Cytotoxic T cell (primary cell): ENCODE measurements around a stretch of chr1.

DNA sequence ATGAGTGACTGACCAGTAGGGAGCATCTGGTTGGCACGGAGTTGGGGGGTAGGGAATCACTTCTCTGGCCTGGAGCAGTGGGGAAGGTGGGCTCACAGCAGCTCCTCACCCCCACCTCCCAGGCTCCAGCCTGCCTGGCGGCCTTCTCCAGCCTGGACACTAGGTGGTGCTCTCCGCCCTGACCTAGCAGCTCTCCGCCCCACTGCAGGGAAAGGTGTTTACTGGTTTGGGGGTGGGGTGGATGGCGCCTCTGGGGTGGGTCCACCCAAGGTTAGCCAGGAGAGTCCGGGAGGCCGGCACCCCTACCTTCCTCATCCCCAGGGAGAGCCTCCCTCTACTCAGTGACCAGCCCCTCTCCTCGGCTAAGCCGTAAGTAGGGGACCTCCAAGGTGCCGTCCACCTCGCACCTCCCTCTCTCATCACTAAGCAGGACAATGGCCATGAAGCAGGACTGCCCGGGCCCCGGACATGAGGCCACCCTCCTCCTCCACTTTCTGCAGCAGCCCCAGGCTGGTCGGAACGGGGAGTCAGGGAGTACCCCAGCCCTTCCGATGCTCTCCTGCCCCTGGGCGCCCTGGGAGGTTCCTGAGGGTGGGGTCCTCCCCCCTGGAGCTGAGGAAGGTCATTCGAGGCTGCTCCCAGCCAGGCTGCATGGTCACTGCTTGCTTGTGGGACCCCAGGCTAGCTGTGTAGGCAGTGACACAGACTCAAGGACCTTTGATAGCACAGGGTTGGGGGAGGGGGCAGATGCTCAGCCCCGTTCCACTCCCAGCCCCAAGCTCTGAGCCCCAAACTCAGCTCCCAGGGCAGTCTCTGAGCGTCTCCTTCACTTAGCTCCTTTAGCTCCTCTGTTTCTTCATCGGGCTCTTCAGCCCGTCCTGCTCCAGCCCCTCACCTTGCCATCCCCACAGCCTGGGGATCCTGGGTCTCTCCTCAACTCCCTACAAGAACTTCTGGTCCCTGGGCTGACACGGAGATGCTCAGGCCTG, 101.3 kb upstream of the VAMP3 start:
- PRO-cap, 2 experiments, result no peak in any of the 2 experiments

DNA sequence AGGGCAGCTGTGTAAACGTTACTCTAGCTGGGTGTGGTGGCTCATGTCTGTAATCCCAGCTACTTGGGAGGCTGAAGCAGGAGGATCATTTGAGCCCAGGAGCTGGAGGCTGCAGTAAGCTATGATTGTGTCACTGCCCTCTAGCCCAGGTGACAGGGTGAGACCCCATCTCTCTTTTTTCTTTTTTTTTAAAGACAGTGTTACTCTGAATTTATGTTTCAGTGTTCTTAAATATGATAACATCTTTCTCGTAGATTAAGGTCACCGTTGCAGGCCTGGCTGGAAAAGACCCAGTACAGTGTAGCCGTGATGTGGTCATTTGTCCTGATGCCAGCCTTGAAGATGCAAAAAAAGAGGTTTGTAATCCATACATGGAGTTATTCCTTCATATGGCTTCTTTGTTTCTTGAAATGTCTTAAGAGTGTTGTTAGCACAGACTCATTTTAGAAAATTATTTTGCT, 3.6 kb downstream of the PARK7 start:
- PRO-cap, 2 experiments, result no peak in any of the 2 experiments

DNA sequence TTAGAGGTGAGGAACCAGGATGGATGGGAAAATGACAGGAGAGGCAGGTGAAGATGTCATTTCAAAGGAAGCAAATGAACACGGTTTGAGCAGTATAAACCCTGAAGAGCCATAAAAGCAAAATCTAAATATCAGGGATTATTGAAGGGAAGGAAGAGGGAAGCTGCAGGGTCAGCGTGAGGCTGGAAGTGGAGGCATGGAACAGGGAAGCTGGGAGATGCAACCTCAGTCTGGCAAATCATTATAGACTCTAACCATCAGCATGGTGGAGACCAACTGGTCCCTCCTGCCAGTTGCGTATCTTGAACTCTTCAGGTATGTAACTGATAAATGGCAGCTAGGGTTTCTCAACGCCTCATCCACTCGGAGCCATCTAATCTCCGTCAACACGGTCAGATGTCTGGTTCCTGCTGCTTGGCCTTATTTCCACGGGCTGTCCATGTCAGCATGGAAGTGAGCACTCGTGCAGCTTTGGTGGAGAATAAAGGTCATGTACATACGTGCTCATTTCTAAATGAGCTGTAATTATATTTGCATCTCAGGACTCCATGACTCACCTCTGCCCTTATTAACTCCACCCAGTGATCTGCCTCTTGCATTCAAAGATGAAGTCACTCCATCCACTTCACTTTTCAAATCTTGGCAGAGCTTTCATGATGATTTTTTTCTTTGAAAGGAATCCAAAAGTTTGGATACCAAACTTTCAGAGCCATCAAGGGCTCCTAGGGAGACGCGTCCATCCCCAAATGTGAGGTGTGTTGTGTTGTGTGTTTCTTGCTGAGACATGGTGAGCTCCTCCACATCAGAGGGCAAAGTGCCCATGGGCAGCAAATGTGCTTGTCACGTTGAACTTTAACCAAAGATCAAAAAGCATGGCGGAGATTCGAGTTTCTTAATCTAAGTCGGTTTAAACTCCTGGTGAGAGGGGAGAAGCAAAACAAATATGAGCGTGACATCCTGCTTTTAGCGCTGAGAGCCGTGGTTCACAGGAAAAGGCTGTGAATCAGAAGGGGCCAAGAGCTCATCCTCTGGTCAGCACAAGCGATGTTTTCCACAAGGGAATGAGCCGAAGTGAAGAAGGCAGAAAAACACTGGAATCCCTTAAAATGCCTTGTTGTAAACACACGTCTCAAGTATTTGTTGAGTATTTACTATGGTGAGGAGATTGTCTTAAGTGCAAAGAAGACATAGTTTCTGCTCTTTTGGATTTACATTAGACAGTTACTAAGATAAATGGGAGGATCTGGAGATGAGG, 68.5 kb upstream of the ERRFI1 start:
- PRO-cap, 2 experiments, result no peak in any of the 2 experiments

- PRO-cap, 2 experiments, result no peak in any of the 2 experiments
Observed at GRCh38 chr1:8247798-8248586, 69.9 kb upstream of the SLC45A1 start.

GRCh38 chr1:8349943-8350321, 32.0 kb downstream of the SLC45A1 start:
- PRO-cap, 2 experiments, result no peak in any of the 2 experiments

DNA sequence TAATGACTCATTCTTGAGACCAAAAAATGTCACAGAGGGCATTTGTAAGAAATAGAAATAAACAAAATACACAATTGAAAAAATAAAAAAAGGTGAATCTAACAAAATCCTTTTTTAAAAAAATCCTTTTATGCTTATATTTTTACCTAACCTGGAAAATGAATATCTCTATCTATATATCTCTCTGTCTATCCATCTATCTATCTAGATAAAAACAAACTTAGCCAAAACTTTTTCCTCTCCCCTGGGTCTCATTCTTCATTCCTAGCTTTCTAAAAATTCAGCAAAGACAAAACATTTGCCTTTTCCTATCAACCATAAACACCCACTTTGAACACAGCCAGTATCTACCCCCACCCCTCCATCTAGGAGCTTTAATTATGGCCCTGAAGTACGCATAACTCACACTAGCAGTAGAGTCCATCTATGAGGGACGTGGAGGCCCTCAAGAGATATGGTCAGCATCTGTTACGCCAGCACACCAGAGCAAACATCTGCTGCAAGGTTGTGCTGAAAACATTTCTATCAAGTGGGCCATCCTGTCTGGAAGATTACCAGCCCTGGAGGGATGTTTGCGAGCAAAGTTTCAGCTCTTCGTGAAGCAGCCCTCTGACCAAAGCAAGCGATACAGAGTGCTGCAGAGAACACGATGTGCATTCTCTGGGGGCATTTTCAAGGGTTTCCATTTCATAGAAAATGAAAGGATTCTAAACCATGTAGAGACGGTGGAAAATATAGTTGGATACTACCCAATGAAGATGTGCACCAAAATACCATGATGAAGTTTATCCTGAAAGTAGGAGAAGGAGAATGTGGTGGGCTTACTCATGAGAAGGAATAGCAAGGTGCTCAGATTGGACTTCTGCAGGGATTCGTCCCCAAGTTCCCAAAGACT, 74.6 kb downstream of the SLC45A1 start:
- PRO-cap, 2 experiments, result no peak in any of the 2 experiments

- PRO-cap, 2 experiments, result no peak in any of the 2 experiments
Observed at GRCh38 chr1:8438422-8438841, 120.5 kb downstream of the SLC45A1 start.

DNA sequence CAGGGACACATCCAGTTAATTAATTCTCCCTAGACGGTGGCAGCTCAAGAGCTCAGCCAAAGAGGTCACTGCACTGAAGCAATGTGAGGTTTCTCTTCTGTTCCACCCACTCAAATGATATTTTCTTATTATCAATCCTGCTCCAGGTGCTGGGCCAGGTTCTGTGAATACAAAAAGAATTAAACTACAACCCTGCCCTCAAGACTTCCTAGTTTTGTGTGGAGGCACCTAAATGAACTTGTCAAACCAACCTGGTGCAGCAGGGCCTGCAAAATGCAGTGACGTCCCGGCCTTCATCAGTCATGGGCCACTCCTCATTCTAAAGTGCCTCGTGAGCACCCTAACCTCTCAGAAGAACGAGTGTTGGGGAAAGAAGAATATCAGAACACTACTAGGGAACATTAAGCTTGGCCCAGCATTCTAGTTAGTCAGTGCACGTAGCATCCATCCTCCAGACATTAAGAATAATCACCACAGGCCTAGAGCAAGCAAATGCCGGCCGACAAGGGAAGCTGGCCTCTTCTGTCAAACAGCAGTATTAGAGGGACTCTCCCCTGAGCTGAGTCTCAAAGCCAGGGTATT, 137.8 kb downstream of the SLC45A1 start:
- PRO-cap, 2 experiments, result no peak in any of the 2 experiments

DNA sequence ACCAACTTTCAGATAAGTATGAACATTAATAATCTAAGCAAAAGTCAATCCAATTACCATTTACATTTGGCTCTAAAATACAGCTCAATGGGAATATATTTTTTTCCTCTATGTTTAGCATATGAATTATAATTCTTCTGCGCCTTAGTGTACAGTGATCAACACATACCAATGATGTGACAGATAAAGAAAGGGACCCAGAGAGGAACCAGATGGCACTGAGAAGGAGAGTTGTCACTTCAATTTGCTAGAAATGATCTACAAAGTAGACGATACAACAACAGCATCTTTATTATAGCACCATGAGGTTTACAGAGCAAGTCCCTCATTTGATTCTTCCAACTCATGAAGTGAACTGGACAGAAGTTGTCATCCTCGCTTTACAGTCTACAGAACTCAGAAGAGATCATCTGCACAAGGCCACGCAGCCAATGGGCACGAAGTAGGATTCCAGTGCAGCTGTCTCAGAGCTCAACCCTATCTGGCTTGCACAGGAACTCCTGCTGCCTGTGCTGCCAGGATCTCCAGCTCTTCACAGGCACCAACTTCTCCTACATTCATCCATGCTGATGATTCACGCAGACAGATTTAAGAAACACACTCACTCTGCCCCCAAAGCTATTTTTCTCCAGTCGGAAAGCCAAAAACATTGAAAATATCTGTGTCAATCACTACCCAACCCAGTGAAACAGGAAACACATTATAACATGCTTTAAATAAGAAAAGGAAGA, 157.2 kb downstream of the RERE start:
- PRO-cap, 2 experiments, result no peak in any of the 2 experiments

- PRO-cap, 2 experiments, result no peak in any of the 2 experiments
Observed at GRCh38 chr1:8663032-8663799, 154.2 kb downstream of the RERE start.

- PRO-cap, 2 experiments, result no peak in any of the 2 experiments
Observed at GRCh38 chr1:8825983-8826373, 8.5 kb upstream of the RERE start.

DNA sequence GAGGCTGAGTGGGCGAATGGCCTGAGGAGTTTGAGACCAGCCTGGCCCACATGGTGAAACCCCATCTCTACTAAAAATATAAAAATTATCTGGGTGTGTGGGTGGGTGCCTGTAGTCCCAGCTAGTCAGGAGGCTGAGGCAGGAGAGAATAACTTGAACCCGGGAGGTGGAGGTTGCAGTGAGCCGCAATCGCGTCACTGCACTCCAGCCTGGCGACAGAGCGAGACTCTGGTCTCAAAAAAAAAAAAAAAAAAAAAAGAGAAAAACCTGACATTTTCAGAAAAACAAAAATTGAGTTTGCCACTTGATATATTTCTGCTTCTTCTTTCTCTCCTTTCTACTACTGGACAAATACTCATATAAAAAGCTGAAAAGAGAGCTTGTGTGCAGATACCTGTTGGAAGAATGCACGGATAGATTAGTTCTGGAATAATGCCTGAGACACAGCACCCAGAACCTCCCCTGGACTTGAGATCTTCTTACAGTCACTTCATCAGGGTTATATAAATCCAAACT, 24.4 kb downstream of the CA6 start:
- PRO-cap, 2 experiments, result peak in 2 of 2 experiments; most common plus-strand start position 389 of the sequence (in 2); most common minus-strand start position 150 of the sequence (in 2)

- PRO-cap, 2 experiments, result no peak in any of the 2 experiments
Observed at GRCh38 chr1:8986728-8987223, 39.4 kb downstream of the SLC2A7 start.

DNA sequence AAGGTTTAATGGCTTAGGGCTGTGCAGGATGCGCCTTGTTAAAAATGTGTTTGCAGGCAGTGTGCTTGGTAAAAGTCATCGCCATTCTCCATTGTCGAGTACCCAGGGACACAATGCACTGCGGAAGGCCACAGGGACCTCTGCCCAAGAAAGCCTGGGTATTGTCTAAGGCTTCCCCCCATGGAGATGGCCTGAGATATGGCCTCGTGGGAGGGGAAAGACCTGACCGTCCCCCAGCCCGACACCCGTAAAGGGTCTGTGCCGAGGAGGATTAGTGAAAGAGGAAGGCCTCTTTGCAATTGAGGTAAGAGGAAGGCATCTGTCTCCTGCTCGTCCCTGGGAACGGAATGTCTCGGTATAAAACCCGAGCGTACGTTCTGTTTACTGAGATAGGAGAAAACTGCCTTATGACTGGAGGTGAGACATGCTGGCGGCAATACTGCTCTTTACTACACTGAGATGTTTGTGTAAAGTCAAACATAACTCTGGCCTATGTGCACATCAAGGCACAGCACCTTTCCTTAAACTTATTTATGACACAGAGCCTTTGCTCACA, 24.2 kb downstream of the SLC2A7 start:
- PRO-cap, 2 experiments, result no peak in any of the 2 experiments

DNA sequence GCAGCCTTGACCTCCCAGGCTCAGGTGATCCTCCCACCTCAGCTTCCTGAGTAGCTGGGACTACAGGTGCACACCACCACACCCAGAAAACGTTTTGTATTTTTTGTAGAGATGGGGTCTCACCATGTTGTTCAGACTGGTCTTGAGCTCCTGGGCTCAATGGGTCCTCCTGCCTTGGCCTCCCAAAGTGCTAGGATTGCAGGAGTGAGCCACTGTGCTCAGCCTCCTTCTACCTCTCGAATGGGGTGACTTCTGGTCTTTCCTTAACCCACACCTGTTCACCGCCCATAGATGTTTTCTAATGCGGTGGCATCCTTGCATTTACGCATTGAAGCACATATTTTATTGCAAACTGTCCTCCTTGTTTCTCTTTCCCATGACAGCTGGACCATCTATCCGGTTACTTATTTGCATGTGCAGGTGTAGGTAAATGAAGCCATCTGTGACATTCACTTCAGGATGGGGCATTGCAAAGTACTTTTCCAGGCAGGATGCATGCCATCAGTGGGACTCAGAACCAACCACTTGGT, 16.6 kb downstream of the SLC2A7 start:
- PRO-cap, 2 experiments, result no peak in any of the 2 experiments

GRCh38 chr1:9029192-9029624, 3.0 kb upstream of the SLC2A7 start:
- PRO-cap, 2 experiments, result no peak in any of the 2 experiments

DNA sequence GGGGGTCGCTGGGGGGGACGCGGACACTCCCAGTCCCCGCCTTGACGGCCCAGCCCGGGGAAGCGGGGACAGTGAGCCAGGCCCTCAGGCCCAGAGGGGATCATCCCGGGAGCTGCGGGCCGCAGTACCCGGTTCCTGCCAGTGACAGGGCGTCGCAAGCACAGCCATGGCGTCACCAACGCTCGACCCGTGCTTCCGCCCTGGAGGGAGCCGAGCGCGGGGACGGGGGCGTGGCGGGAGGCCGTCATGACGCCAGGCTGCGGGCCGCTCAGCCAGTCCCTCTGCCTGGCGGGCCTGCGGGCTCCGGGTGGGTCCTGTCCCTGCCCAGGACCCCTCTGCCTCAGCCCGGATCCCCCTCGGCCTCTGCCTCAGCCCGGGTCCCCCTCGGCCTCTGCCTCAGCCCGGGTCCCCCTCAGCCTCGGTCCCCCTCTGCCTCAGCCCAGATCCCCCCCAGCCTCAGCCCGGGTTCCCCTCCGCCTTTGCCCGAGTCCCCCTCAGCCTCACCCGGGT, 2.2 kb upstream of the SLC2A5 start:
- PRO-cap, 2 experiments, result no peak in any of the 2 experiments

GRCh38 chr1:9161773-9162788, 33.2 kb upstream of the GPR157 start:
- PRO-cap, 2 experiments, result no peak in any of the 2 experiments

DNA sequence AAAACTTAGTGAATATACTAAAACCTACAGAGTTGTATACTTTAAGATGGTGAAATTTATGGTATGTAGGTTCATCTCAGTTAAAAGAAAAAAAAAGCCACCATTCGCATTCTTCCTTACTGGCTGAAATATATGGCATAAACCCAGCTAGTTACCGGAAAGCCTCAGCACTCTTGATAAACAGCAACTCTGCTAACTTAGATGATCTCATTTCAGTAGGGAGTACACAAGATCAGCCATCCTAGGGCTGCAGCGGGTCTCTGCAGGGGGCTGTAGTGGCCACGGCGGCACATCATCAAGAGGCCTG, 48.1 kb upstream of the H6PD start:
- PRO-cap, 2 experiments, result no peak in any of the 2 experiments

DNA sequence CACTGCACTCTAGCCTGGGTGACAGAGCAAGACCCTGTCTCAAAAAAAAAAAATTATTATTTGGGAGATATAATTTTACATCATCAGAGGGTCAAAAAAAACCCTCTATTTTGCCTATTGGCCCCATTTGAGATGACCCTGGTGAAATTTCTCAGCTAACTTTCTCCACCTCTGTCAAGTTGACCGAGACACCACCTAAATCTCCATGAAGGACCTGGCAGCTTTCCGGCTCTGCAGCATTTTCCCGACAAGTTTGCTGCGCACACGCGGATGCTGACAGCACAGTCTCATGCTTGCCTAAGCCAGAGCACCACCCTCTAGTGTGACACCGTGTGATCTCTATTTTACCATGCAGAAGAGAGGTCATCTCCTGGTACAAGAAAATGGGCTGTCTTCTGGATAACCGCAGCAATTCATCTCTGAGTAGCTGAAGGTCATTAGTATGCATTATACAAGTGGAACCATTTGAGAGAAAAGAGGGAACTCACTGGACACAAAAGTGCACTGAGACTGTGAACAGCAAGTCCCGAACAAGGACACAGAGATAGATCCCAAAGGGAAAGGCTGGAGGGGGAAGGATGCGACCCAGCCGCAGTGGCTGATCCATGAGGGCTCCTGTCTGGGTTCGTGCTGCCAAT, 38.9 kb upstream of the H6PD start:
- PRO-cap, 2 experiments, result no peak in any of the 2 experiments